ENCODE data around the genes MYO1B and NABP1.

DNA sequence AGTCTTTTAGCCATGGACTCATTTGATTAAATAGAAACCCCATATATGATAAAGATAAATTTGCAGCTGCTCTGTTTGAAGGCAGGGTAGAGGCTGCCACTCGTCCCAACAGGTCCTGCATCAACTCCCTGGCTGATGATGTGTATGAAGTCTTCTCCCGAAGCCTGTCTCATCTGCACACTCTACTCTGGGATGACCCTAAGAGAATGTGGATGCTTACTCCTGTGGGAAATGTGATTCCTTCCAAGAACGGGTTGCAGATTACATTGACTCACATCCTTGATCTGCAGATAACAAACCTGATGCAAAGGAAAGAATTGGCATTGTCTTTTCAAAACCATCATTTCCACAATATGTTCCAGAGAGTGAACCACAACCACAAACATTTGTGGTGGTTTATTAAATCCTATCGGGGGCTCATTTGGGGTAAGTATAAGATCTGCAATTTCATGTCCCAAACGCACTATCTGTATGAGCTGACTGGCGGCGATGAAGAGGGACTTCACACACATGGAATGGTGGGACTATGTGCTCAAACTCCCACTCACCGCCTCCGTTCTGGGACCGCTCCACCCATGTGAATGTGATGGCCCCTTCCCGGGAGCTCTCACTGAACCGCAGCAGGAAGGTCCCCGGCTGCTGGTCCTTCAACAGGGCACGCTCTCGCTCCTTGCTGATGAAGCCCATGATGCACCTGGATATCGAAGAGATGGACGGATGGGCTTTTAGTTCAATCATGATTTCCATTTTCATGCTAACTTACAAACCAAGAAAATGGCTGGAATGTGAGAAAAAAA, 35.5 kb downstream of the STAT1 start:
- PRO-cap, result no peak

- PRO-cap, result no peak
Measured at GRCh38 chr2:190986124-190987112, 27.6 kb downstream of the STAT1 start.

- PRO-cap, result no peak
Measured at GRCh38 chr2:191012321-191013086, 1.5 kb downstream of the STAT1 start.

- PRO-cap, result no peak
Measured at GRCh38 chr2:191169449-191170296, 18.9 kb upstream of the STAT4 start.

- PRO-cap, result no peak
Measured at GRCh38 chr2:191172802-191173379, 22.1 kb upstream of the STAT4 start.

- PRO-cap, result unidirectional peak, plus-strand start at chr2:191245438; bidirectional peak, plus-strand start at chr2:191245510, minus-strand start at chr2:191245471; unidirectional peak, plus-strand start at chr2:191245510
Measured at GRCh38 chr2:191244931-191245819, at the start of gene MYO1B. Gene MYO1B (plus strand): TSS chr2:191245404.

- PRO-cap, result no peak
Measured at GRCh38 chr2:191305907-191306636, 60.9 kb downstream of the MYO1B start.

- PRO-cap, result bidirectional peak, plus-strand start at chr2:191678136, minus-strand start at chr2:191677864
Measured at GRCh38 chr2:191678071-191678359, at the start of gene NABP1. Gene NABP1 (plus strand): TSS chr2:191678136.

GRCh38 chr2:192155420-192155637, 39.4 kb downstream of the TMEFF2 start:
- PRO-cap, result no peak

GRCh38 chr2:195073257-195073612, 583.8 kb upstream of the SLC39A10 start:
- PRO-cap, result no peak

- PRO-cap, result no peak
Measured at GRCh38 chr2:195471151-195471713, 185.8 kb upstream of the SLC39A10 start.

- PRO-cap, result no peak
Measured at GRCh38 chr2:195575763-195576596, 81.0 kb upstream of the SLC39A10 start.

DNA sequence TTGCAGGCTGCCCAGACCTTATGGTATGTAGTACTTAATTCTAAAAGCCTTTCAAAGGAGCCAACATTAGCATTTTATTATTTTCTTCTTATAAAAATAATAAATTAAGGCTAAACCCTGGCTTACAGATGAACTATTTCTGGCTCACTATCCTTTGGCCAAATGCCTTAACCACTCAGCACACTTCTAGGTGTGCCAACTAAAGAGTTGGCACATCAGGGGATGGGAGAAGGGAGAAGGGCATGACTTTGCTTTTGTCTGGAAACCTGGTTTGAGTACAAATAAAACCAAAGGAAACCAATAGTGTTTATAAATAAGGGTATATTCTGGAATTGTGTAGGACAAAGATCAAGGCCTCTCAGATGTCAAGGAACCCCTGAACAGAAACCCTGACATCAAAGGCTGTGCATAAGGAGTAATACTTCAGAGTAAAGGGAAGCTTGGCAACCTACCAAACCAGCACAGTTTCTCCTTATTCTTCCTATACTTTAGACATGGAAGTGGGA, 66.4 kb upstream of the SLC39A10 start:
- PRO-cap, result no peak

DNA sequence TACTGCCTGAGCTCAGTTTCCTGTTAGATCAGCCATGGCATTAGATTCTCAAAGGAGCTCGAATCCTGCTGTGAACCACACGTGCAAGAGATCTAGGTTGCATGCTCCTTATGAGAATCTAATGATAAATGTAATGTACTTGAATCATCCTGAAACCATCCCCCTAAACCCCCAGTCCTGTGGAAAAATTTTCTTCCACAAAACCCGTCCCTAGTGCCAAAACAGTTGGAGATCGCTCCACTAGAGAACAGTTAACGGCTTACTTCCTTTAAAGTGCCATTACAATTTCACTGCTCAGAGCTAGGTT, 37.1 kb downstream of the STK17B start:
- PRO-cap, result no peak

DNA sequence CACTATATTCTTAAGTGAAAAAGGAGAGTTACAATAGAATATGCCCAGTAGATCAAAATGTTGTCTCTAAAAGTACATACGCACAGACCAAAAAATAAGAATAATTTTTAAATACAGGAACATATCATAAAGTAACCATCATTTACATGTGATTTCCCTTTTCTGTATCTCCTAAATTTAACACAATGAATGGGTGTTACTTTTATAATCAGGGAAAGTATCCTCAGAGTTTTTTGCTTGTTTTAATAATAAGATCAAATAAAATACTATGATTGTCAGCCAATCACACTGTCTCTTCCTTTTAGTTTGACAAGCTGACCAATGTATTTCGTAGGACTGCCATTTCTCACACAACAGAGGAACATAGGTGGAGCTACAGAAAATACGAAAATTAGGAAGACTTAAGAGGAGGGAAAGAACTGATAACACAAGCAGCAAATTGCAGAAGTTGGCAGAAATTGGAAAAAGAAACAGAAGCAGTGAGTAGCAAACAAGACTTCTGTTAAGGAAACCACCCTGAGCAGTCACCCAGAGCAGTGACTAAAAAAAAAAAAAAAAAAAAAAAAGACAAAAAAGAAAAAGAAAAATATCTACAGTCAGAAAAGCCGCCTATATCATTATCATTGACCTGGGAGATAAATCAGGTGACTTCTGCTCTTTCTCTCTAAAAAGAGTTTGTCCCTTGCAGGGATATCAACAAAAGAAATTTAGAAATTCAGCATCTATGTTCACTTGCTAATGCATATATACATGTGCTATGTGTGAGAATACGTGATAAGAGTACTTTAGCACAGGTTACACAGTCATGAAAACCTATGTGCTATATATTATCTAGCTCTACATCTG, 21.5 kb downstream of the STK17B start:
- PRO-cap, result no peak

- PRO-cap, result no peak
Measured at GRCh38 chr2:196165360-196165682, 6.1 kb downstream of the STK17B start.

DNA sequence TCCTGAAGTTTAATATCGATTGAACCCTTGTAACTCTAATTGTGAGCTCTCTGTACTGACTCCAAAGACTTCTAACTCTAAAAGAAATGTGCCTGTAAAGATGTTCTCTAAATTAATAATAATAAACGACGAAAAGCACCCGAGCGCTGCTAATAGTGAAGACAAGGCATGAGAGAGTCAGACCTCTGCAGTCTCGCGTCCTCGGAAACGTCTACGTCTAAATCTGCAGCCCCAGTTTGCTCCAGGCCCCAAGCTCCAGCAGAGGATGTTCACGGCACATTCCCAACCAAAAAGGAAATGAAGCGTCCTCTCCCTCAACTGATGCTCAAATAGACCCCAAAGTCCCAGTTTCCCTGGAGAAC, 1.1 kb downstream of the HECW2 start:
- PRO-cap, result no peak

DNA sequence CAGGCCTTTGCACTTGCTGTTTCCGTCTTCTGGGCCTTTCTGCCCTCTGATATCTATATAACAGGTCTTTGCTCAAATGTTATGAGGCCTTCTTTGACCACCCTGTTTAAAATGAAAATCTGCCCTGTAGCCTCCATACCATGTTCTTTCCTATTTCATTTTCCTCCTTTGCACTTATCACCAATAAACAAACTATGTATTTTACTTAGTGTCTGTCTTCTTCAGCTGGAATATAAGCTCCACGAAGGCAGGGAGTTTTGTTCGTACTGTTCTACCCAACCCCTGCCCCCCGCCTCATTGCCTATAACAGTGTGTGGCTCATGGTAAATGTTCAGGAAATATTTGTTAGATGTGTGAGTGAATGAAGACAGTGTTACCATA, 1.9 kb downstream of the CCDC150 start:
- PRO-cap, result no peak

DNA sequence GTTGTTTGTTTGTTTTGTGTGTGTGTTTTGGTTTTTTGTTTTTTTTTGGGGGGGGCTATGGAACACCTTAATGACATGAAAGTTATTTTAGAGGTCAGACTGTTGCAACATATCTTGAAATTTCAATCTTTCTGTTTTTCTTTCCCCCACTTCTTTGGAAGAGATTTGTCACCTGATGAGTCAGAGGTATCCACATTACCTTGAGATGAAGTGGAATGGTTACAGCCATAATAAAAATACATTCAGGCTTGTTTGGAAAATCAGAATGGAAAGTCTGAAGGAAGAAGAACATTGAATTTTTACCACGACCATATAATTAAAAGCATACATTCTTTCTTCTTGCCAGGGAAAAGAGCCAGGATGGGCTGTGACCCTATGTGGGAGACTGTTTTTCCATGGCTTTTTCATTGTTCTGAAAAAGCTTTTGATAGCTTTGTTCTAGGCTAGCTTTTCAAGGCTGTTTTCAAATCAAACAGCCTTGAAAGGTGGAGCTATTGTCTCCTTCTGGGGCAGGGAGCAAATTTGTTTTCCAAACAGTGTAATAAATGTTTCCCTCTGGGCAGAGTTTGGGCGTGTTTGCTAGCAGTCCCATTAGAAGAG, 2.3 kb upstream of the GTF3C3 start:
- PRO-cap, result unidirectional peak, plus-strand start at position 263 of the sequence

- PRO-cap, result no peak
Measured at GRCh38 chr2:196905383-196905735, 21.1 kb downstream of the PGAP1 start.

Measured in Metastatic Pancreatic Carcinoma in the Ovary (tissue), 1 donor.